ENCODE results near the genes HSPBP1, COX6B2, SBK3, ZNF580, EPN1 and NLRP9.

DNA sequence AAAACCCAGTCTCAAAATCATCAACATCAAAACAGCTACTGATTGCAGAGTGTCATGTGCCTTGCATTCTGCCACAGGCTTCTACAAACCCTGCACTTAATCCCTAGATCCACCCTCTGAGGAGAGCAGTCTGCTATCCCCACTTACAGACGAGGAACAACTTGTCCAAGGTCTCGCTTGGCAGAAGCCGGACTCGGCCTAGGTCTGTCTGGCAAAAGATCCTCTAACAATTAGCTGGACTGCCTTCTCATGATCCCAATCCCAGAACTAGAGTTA, 2.1 kb downstream of the PPP6R1 start:
- PRO-cap, result no peak
- RRBS, 2 experiments, result no CpG with 5 or more reads among the region's 4 CpGs

DNA sequence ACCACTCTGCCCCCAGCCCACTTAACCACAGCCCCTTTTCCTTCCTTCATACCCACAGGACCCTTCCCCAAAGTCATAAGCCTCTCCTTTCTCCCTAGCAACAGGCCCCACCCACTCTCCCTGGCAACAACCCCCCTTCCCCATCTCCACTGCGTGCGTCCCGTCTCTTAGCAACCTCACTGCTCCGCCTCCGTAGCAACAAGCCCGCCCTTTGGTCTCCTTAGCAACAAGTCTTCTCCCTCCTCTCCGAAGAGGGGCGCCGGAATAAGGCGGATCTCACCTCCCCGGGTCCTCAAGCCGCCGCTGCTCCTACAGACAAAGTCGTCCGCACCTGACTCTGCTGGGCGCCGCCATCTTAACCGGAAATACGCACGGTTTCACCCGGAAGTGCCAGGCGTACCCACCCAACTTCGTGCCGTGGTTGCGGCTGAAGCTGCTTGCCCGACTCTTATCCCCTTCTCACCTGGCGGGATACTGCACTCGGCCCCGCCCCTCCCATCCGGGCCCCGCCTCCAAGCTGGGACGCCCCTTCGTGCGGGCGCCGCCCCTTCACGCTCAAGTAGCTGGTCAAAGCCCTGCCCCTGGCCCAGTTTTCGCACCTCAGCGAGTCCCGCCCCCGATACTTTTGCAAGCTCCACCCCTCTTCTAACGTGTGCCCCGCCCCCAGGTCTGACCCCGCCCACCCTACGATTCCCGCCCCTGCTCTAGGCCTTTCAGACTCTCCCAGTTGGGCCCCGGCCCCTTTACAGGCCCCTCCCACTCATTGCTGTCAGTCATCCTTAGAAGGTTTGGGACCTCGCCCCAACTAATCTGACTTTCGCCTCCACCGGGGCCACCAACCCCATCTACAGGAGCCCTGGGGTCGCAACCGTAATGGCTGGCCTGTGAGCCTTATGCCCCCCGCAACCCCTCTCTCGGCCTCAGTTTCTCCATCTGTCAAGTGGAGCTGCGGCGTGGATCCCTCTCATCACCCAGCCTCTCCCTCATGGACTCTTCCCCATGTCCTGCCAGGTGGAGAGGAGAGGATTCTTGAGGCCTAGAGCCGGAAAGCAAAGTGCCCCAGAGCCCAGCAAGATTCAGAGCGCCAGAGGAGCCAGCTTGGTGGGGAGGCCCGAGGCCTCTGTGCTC, at the start of gene HSPBP1:
Gene HSPBP1, minus strand, starts transcription at position 356 of the 1,128 bp plus-strand sequence.
- PRO-cap, result bidirectional peak, plus-strand start at position 808 of the sequence, minus-strand start at position 357 of the sequence
- RRBS, 2 experiments, result 2 to 17% methylated on average over 11 to 15 of the region's 59 CpGs

DNA sequence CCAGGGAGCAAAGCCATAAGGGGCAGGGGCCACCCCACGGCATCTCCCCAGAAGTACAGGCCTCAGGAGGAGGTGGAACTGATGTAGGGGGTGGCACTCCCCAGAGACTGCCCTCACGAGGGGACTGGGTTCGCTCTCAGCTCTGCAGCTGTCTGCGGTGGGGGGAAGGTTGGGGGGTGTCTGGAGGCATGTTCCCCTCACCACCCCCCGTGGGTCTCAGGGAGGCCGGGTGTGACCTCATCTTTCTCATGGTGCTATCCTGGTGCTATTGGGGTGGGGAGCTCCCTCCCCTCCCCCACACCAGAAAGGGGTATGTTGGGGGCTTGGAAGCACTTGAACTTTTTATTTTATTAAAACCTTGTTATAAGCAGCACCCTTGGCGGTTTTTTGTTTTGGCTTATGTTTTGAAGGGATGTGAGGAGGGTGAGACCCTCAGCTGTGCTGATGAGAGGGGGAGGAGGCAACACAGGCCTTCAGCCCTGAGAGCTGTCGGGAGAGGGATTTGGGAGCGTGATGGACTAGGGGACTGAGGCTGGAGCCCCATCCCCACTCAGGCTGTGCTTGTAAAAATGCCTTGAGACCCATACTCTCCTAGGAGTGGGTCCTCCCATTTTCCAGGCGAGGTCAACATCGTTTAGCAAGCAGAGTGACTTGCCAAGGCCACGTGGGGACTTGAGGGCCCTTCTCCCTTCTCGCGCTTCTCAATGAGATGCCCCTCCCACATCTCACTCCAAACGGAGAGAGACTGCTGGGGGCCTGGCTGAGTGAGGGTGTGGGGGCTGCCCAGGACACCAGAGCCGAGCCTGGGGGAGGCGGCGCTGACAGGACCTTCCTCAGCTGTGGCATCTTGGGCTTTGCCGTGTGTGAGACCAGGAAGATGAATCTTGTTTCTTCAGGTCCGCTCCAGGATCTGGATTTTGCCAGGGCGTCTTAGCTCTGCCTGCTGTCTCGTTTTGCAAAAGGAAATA, 6.5 kb downstream of the COX6B2 start:
- PRO-cap, result no peak
- RRBS, 2 experiments, result no CpG with 5 or more reads among the region's 22 CpGs

DNA sequence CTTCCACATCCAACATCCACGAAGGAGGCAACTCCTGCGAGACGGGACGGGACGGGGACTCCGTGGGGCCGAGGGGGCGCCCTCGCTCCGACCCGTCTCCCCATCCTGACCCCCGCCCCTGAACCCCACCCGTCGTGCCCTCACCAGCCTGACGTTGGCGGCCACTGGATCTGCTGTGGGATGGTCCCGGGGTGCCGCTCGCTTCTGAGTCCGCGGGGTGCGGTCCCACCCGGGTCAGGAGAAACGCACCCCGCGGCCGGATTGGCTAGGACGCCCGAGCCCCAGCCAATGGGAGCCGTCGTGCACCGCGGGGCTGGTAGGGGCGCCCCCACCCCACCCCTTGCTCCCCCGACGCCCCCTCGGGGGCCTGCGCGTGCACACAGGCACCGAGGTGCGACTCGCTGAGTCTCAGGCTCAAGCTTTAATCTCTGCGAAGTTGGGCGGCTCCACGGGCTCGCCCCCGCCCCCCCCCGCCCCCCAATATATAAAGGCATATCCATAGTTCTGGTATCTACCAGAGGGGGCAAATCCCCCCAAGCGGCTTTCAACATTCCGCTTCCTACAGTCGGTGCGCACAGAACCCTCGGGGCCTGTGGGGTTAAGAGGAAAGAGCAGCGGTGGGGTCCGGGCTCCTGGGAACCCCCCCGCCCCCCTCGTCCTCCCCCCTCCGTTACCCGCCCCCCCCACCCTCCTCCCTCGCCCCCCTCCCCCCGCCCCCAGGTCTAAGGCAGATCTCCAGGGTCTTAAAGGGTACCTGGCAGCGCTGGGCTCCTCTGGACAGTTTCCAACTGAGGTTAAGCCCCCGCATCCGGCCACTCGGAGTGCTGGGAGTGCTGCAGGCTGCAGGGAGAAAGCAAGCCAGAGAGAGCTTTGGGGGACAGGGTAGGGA, at the start of gene COX6B2:
Gene COX6B2, minus strand, starts transcription at position 214 of the 889 bp plus-strand sequence.
- PRO-cap, result no peak
- RRBS, 2 experiments, result 37 to 56% methylated on average over 7 to 10 of the region's 65 CpGs

- PRO-cap, result no peak
- RRBS, 2 experiments, result no CpG with 5 or more reads among the region's 2 CpGs
Observed at GRCh38 chr19:55419816-55420059, 12.2 kb upstream of the UBE2S start.

DNA sequence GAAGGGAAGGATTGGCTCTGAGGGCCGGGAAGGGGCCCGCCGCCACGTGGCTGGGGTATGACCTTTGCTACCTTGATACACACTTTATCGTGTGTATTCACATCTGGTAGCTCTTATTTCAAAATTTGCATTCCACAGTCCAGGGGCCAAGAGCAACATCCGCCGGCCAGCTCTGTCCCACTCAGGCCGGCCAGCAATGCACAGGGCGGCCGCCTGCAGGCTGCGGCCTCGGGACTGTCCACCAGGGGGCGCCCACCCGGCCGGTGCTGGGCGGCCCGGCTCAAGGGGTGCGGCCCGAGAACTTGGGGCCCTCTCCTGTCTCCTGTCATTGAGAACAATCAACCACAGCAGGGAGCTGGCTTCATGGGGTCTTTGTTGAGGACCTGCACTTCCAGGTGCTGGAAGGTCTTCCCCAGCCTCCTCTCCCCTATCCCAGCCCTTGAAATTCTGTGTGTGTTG, 3.2 kb upstream of the C19orf85 start:
- PRO-cap, result no peak
- RRBS, 2 experiments, result 3 to 5% methylated on average over 7 of the region's 19 CpGs

DNA sequence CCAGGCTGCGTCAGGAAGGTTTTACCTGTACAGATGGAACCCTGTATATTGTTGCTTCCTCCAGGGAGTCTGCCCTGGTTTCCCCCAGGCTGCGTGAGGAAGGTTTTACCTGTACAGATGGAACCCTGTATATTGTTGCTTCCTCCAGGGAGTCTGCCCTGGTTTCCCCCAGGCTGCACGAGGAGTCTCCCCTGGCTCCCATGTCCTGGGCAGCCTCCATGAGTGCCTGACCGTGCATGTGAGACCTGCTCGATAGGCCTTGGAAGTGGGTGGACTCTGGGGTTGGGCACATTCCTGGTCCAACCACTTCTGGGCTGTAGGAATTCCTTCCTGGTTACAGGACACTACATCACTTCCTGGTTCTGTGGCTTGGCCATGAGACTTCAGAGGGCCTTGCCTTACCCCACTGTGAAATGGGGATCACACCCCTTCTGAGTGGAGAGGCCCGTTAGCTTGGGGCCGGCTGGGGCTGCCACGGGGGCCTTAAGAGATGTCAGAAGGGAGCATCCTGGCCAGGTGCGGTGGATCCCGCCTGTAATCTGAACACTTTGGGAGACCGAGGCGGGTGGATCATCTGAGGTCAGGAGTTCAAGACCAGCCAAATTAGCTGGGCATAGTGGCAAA, 4.0 kb upstream of the ZNF628 start:
- PRO-cap, result no peak
- RRBS, 2 experiments, result no CpG with 5 or more reads among the region's 12 CpGs

DNA sequence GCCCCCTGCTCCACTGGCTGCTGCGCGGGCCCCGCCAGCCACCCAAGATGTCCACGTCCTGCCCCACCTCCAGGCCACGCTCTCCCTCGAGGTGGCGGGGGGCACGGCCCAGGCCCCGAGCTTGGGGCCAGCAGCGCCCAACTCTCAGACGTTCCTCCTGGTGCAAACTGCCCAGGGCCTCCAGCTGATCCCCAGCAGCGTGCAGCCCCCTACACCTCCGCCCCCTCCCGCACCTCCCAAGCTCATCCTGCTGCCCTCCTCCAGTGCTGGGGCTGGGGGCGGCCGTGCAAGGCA, 1.9 kb upstream of the NAT14 start:
- PRO-cap, result no peak
- RRBS, 2 experiments, result no CpG with 5 or more reads among the region's 16 CpGs

DNA sequence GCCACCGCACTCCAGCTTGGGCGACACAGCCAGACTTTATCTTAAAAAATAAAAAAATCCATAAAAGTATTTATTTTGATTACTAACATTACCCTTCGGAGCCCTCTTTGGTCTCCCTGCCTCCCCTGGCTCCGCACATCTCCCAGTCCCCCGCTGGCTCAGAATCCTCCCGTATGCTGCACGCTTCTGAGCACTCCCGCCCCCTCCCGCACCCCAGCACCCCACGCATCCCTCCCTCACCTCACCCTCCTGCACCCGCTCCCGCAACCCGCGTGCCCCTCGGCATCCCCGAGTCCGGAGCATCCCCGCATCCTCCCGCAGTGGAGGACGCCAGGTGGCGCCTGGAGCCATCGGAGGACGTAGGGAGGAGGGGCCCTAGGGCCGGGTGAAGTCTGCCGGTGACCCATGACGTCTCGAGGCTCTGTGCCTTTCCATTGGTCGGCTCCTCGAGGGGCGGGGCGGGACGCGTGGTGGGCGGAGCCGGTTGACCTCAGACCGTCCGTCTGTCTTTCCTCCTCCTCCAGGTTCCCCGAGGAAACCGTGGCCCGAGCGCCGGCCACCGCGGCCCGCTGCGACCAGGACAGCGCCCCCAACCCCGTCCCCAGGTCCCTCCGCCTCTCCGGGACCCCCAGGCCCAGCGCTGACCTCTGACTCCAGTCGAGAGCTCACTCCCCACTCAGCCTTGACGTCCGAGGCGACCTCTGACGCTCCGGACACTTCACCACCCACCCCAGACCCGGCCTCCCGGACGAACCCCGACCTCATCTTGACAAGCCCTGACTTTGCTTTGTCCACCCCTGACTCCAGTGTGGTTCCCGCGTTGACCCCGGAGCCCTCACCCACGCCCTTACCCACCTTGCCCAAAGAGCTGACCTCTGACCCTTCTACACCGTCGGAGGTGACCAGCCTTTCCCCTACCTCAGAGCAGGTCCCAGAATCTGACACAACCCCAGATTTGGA, 20.0 kb downstream of the SBK2 start:
- PRO-cap, result bidirectional peak, plus-strand start at position 523 of the sequence, minus-strand start at position 322 of the sequence
- RRBS, 2 experiments, result 11 to 15% methylated on average over 44 of the region's 67 CpGs

DNA sequence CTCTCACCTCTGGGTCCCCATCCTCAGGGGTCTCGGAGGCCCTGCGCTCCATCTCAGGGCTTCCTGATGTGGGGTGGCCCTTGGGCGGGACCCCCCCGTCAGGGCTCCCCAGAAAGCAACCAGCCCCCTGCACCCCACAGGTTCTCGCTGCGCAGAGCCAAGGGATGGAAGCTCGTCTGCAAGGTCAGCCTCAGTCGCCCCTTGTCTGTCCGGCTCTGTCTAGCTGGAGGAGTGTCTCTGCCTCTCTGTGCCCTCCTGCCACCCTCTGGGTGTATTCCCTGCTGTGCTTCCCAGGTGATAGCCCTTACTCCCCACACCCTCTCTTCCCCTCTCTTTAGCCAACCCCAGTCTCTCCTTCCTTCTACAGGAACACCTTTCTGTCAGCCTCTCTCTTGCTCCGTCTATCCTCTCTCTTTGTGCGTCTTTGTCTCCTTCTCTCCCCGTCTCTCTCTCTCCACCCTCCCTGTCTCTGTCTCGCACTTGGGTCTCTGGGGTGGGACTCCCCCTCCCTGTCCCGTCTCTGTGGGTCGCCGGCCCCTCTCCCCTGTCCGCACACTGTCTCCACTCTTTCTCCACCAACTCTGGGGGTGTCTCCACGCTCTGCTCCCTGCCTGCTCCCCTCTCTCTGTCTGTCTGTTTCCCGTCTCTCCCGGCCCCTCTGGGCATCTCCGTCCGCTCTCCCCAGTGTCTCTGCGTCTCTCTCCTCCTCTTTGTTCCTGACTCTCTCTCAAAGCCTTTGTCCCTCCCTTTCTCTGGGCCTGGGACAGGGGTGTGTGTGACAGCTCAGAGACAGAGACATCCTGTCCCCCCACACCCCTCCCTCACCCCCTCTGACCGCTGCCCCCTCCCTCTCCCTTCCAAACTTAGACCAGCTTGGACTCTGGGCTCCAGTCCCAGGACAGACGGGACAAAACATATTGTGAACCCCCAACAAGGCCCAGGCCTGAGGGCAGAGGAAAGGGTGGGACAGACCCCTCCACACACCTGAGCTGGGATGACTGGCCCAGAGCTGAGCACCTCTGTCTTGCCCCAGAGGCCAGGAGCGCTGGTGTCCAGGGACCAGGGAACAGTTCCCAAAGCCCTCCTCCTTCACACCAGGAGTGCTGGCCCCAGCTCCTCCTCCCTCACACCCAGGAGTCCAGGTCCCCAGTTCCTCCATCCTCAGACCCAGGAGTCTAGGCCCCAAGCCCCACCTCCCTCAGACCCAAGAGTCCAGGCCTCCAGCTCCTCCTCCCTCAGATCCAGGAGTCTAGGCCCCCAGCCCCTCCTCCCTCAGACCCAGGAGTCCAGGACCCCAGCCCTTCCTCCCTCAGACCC, at the start of gene SBK3:
Gene SBK3, minus strand, starts transcription at position 52 of the 1,317 bp plus-strand sequence.
- PRO-cap, result no peak
- RRBS, 2 experiments, result no CpG with 5 or more reads among the region's 26 CpGs

DNA sequence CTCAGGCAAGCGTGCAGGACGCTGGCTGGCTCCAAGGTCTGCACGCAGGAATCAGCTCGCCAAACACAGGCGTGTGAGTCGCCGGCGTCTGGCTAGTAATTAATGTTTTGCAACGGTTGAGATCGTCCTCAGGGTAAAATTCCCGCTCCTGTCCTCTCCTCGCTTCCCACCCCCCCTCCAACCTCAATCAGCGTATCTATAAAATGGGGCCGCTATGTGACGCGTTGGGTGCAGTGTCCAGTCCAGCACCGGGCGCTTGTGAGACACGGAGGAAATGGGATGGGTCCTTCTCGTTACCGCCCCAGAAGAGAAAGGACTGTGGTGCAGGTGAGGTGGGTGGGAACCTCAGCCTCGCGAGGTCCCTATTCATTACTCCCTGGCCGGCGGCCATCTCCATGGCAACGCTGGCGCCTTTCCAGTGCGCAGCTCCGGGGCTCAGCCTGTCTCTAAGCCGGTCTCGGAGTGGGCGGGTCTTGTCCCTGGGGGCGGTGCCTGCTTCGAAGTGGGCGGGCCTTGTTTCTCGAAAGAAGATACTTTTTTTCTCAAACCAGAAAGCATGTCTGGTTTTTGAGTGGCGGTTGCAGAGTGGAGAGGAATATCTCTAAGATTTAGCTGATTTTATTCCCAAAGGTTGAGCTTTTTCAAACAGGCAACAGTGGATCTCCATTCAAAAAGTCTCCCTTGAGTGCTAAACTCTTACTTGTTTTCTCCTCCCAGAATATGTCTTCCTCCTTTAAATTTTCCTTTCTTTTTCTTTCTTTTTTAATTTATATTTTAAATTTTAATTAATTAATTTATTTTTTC, 6.6 kb upstream of the ZNF579 start:
- PRO-cap, result bidirectional peak, plus-strand start at position 550 of the sequence, minus-strand start at position 308 of the sequence
- RRBS, 2 experiments, result 2 to 3% methylated on average over 12 to 13 of the region's 37 CpGs

- PRO-cap, result no peak
- RRBS, 2 experiments, result 64 to 95% methylated on average over 7 to 12 of the region's 56 CpGs
Observed at GRCh38 chr19:55602115-55602878, 2.2 kb downstream of the ZNF524 start.

DNA sequence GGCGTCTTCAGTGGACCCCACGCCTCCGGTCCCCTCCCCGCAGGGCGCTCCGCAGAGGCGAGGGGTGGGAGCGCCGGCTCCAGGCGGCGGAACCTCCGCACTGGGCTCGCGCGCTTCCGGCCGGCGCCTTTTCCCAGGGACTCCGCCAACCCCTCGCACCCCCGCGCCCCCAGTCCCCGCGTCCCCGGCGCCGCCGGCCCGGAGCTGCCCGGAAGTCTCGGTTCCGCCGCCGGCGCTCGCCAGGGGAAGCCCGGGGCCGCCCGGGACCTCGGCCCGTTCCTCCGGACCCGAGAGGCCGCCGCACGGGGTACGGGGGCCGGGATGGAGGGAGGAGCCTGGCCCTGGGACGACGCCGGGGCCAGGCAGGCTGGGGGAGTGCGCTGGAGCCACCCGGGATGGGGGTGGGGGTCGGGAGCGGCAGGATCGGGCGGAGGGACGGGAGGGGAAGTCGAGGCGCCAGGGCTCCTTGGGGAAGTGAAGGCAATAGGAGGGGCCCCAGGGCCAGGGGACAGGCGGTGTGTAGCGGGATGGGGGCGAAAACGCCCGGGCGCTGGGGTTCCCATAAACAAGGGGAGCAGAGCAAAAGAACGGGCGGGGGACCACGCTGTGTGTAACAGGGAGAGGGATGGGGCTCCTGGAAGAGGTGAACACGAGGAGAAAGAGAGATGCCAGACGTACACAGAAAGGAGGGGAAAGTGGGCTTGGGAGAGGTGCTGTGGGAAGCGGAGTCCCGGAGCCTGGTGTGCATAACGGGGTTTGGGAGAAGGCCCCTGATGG, at the start of gene ZNF580:
Gene ZNF580, plus strand, starts transcription at position 126 of the 777 bp plus-strand sequence.
- PRO-cap, result bidirectional peak, plus-strand start at position 181 of the sequence, minus-strand start outside the sequence; bidirectional peak, plus-strand start at position 389 of the sequence, minus-strand start at position 323 of the sequence
- RRBS, 2 experiments, result 3 to 4% methylated on average over 27 to 32 of the region's 74 CpGs

DNA sequence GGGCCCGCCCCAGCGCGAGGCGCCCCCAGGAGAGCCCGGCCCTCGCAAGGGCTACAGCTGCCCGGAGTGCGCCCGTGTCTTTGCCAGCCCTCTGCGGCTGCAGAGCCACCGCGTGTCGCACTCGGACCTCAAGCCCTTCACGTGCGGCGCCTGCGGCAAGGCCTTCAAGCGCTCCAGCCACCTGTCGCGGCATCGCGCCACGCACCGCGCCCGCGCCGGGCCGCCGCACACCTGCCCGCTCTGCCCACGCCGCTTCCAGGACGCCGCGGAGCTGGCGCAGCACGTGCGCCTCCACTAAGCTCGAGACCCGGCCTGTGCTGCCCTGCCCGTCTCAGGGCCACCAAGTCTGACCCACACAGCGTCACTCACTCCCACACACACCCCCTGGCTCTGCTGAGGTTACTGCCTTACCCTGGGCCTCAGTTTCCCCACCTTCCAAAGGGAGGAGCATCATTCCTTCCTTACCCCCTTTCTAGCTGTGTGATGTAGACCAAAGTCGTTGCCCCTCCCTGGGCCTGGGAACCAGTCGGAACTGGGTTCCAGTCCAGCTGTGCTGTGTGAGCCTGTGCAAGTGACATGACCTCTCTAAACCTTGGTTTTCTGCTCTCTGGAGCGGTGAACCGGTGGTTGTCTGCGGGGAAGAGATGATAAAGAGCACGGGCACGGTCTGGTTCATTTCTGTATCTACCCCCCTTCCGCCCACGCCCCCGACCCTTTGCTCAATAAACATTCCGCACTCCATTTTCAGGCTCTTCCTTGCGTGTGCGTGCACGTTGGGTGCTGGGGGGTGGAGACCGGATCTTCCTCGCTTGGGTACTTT, 509 bp upstream of the ZNF581 start:
- PRO-cap, result bidirectional peak, plus-strand start at position 525 of the sequence, minus-strand start at position 316 of the sequence
- RRBS, 2 experiments, result 37 to 53% methylated on average over 16 of the region's 60 CpGs

GRCh38 chr19:55644129-55644388, 610 bp downstream of the ZNF581 start:
- PRO-cap, result no peak
- RRBS, 2 experiments, result no CpG with 5 or more reads among the region's 4 CpGs

- PRO-cap, result bidirectional peak, plus-strand start at chr19:55675284, minus-strand start at chr19:55675044
- RRBS, 2 experiments, result 1 to 3% methylated on average over 46 to 48 of the region's 99 CpGs
Observed at GRCh38 chr19:55674922-55675816, at the start of gene EPN1. TSS of gene EPN1 (plus strand) at chr19:55675226.

DNA sequence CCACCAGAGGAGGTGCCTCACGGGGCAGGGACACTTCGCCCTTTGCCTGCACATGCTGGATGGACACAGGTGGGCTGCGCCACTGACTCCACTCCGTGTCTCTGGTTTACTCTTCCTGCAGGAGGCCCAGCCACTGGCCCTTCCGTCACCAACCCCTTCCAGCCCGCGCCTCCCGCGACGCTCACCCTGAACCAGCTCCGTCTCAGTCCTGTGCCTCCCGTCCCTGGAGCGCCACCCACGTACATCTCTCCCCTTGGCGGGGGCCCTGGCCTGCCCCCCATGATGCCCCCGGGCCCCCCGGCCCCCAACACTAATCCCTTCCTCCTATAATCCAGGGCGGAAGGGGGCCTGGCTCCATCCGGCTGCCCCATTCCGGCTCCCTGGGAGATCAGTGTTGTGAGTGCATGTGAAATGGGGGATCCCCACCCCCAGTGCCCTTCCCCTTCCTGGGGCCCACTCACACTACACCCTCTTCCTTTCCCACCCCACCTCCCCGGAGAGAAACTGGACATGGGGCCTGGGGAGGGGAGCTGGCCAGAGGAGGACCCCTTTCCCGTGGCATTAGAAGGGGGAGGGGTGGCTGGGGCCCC, 20.1 kb downstream of the EPN1 start:
- PRO-cap, result no peak
- RRBS, 2 experiments, result 98% methylated on average over 3 of the region's 22 CpGs

DNA sequence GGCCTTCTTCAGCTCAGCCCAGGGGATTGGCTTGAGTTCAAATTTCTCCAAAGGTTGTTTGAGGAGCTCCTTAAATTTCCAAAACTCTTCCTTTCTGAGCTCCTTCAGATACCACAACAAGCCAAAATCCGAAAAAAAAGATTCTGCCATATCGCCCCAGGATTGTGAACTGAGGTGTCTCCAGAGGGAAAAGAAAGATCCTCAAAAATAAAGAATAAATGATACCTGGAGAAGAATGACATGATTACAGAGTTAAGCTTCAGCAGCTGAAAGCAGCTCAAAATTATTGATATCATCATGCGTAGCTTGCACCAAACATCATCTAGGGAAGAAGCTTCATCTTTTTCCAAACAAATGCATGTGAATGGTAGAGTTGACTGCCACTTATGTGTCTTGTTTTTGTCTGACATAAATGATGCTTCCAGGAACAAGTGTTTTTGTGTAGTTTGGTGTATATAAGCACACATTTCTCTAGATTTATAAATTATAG, at the start of gene NLRP9:
Gene NLRP9, minus strand, starts transcription at position 178 of the 490 bp plus-strand sequence.
- PRO-cap, result no peak
- RRBS, 2 experiments, result no CpG with 5 or more reads among the region's 3 CpGs

DNA sequence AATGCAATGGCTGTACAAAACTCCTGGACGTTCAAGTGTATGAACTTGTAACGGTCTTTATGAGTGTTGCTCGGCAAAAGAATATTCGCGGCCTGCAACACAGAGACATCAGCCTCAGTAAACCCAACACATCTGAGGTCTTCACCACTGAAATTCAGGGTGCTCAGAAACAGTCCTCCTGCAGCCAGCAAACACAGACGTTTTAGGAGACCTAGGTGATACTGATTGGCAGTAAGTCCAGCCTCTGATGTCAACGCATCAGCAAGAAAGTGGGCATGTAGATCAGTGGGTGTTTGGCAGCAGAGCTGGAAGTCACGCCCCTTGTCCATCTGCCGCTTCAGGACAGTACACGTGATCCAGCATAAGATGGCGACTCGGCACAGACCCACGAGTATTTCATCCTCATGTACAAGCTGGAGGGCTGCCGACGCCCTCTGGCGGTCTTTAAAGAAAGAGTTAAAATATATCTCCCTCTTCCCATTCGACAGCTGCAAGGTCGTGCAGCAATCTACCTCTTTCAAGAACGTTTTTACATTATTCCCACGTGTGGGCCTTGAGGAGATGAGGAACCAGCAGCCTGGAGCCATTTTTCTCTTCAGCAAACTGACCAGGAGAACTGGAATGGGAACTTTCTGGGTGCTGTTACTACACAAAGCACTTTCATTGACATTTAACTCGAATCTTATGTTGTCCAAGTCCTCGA, 22.4 kb downstream of the NLRP11 start:
- PRO-cap, result no peak
- RRBS, 2 experiments, result no CpG with 5 or more reads among the region's 22 CpGs

- PRO-cap, result no peak
- RRBS, 2 experiments, result no CpG with 5 or more reads among the region's 8 CpGs
Observed at GRCh38 chr19:56083661-56083998, 37.5 kb downstream of the ZNF787 start.